ENCODE data around the genes ACTG1 and NPLOC4.

DNA sequence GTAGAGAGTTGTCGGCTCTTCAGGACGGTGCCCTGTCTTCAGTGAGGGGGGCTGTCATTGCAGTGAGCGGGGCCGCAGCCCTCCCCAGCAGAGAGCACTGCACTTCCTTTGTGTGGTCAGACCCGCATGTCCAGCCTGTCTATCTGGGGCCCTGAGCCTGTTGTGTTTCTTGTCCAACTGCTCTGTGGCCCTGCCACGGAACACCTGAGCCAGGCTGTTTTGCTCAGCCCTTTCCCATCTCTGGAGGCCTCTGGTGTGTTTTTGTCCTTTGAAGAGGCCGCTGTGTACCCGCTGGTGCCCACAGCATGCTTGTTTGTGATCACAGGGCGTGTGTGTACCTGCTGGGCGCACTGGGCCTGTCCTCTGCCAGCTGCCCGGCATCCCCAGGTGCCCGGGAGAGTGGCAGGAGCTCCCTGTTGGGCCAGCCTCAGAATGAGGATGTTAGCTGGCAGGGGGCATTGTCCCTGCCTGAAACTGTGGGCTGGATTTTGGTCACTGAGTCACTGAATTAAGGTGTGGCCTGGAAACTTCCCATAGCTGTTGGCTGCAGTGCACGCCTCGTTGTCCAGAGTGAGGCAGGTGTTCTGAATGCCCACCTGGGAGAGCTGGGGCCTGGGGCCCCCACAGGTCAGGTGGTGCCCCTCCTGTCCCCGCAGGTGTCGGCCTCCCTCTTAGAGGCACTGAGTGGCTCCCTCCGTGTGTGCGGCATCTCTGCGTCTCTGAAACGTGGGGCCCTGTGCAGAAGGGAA lies 31.1 kb downstream of the BAIAP2 start:
- RRBS: no CpG with 5 or more reads among the region's 20 CpGs

DNA sequence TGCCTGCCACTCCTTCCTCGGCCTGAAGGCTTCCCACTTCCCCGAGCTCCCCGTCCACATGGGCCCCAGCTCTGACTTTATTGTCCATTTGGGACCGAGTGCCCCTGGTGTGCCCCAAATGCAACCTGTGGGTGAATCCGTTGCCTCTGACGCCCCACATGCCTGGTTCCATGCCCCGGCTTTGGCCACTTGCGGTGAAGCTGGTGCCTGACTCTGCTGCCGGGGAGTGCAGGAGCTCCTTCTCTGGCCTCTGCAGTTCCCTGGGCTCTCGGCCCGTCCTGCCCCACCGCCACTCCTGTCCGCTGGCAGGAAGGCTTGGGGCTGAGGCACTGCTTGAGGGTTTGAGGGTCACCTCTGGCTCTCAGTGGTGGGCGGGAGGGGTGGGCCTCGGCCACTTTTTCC lies 50.8 kb downstream of the BAIAP2 start:
- RRBS: 93% methylated on average over 2 of the region's 15 CpGs

DNA sequence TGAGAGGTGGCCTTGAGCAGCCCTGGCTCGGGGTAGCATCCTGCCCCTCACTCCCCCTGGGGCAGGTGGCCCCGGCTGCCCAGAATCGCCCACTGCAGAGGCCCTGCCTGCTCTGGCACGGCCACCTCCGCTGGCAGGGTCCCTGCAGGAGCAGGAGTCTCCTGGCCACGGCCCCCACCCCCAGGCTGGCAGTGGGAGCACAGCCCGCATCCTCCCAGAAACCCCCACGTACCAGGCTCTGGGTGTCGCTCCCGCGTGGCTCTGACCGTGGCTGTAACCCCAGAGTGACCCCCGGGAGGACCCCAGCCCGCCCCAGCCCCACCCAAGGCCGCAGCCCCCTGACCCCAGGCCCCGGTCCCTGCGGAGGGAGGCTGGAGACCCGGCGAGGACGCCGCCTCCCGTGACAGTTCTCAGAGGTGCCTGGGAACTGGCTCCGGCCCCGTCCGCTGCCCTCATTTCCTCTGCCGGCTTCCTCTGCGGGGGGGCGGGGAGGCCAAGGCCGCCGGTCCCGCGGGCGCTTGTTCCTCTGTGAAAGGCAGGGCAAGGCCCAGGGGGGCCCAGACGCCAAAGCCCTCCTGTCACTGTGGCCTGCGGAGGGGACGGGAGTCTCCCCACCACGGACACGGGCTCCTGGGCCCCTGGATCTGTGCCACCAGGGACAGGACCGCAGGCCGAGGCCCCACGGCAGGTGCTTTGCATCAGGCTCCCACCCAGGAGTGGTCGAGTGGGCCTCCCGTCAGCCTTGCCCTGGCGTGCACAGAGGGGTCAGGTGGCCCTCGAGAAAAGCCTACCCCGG lies 5.1 kb upstream of the PVALEF start:
- RRBS: 35% methylated on average over 15 of the region's 46 CpGs

GRCh38 chr17:81228284-81228907 lies 5.6 kb upstream of the CEP131 start:
- RRBS: no CpG with 5 or more reads among the region's 13 CpGs

DNA sequence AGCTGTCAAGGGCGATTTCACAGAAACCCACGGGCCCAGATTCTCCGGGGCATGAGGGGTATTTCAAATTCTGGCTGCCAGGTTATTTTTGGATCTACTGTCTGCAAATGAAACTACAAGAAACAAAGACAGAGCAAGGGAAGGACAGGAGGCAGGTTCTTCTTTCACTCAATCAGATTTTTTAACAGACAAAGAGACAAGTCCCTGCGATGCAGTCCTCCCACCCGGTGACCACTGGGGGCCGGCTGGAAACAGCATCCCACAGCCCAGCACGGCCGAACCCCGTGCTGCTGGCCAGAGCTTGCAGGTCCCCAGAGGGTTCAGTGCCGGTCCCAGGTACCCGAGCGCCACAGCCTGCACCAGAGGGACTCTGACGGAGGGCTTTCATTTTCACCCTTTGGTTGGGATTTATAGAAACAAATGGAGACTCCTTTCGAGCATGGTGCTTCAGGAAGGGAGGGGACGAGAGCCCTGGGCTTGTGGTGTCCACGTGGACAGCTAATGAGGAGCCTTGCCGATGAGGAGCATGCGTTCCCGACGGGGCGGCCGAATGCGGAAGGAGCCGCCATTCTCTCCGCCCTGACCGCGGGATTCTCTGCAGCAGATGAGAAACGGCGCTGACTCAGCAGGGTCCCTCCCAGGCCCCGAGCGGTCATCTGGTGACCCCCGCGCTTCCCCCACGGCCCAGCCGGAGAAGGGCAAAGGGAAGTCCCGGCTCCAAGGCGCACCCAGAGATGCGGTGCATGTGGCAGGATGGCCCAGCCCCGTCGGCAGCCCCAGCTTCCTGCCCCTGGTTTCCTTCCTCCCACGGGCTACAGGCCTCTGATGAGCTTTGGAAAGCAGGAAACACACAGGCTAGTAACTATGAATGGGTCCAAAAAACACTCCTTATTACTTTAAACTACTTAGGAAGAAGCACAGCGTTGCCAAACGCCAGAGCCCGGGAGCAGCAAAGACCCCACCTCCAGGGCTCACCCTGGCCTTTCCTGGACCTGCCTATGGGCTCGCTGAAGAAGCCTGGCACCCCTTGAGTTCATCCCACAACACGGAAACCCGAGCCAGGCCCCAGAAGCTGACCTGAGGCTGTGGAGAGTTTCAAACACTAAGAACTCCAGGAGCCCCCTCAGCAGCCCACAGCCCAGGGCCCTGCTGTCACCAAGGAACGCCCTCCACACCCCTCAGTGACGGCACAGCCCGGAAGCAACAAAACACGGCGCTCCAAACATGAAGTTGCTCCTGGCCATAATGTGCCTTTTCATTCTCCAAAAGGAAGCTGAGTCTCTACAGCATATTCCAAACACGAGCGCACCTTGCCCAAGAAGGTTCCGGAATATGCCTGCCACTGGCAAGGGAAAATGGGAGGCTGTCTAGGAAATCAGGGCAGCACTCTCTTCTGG lies 9.6 kb downstream of the SLC38A10 start:
- RRBS: 56% methylated on average over 4 of the region's 55 CpGs

GRCh38 chr17:81335643-81336279 lies 40.7 kb upstream of the SLC38A10 start:
- RRBS: no CpG with 5 or more reads among the region's 10 CpGs

DNA sequence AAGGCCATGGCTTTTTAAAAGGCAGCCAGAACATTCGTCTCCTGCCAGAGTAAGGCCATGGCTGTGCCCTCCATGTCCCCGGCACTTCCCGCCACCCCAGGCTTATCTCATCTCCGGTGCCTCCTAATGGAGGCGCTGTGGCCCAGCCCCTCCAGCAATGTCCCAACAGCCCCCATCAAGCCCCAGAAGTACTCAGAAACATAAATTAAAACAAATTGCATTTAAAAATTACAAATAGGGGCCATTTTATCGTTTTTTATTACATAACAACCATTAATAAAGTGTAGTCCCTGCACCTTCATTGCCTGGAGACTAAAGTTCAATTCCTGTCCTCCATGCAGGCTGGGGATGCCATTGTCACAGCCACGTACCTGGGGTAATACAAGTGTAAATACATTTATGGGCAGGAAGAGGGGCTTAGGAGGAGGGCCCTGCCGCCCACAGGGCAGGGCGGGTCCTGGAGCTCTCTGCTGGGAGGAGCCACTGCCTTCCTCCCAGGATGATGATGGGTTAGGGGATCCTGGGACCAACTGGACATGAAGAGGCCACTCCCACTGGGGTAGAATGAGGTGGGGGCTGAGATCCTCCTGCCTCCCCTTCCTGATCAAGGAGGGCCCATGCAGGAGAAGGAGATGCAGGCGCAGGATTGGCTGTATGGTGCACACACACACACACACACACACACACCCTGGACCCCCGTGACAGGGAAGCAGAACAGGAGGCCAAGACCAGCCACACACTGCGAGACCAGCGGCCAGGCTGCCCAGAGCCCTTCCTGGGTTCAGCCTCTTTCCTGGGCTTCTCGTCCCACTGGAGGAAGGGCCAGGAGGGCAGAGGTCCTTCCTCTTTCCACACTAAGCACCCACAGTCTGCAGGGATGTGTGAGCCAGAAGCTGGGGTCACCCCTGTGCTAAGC lies 44.1 kb upstream of the SLC38A10 start:
- RRBS: no CpG with 5 or more reads among the region's 14 CpGs

DNA sequence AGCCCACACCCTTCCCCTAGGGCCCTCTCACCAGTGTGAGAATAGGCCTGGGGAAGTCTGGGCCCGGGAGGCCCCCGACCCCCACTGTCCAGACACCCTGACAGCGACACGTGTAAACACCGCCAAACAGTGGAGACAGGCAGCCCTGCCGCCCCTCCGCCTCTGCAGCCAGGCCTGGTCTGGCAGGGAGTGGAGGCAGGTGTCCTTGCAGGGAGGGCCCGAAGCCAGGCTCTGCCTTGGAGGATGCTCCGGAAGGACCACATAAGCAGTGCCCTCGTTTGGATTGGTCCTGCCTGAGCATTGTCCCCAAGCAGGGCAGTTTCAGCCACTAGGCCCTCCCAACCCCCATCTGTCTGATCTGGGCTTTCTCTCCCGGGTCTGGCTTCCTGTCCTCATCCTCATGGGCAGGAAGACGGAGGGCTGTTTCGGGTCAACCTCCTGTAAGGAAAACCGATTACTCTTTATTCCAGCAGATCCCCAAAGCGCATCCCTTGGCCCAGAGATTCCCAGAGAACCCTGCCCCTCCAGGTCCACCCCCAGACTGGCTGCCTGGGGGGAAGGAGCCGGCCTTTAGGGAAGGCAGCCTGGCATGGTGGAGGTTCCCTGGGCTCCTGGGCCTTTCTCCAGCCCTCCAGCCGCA lies 6.3 kb upstream of the BAHCC1 start:
- RRBS: no CpG with 5 or more reads among the region's 17 CpGs

DNA sequence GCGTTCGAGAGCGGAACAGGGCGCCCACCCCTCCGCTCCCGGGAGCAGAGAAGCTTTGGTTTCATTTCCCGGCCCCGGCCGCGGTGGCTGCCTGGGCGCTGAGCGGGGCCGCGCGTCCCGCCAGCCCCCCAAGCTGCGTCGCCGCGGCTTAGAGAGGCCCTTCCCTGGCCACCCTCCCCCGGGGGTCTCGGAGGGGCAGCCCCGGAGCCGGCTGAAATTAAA lies 4.6 kb downstream of the BAHCC1 start:
- RRBS: 3% methylated on average over 6 of the region's 24 CpGs

DNA sequence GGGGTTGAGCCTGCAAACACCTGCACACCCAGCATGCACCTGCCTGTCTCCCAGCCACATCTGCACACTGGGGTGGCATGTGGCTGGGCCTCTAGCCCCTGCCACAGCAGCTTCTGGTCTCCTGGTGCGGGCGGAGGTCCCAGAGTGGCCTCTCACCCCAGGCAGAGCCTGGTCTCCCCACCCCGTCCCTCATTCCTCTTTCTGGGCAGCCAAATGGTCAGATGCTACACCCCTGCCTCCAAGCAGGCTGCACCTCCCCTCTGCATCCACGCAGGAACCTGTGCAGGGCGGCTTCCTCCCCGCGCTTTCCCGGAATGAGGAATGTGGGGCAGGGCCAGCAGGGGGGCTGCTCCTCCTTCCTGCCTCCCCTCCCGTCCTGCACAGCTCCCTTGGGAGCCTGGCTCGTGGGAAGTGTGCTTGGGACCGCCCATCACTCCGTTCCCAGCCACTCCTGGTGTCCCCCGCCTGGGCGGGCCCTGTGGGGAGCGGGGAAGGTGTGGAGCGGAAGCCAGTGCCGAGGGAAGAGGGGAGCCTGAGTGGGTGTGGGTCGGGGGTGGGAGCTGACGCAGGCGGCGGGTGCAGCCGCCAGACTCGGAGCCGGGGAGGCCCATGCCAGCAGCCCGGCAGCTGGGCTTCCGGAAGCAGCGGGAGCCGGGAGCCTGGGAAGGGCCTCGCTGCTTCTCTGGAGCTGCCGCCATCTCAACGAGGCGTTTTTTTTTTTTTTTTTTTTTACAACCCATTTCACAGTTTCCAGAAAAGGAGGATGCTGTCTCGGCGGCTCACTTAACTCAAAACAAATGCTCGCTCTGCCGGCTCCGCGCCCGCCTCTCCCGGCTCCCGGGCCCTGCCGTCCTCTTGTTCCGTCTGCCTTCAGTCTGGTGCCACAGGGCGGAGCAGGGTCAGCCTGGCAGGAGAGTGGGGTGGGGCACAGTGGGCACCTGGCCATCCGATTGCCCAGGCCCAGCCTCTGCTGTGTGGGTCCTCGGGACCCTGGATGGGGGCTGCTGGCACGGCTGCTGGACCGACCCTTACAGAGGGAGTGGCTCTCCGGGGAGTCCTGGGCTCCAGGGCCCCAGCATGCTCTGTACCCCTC lies 24.2 kb downstream of the BAHCC1 start:
- RRBS: no CpG with 5 or more reads among the region's 49 CpGs

DNA sequence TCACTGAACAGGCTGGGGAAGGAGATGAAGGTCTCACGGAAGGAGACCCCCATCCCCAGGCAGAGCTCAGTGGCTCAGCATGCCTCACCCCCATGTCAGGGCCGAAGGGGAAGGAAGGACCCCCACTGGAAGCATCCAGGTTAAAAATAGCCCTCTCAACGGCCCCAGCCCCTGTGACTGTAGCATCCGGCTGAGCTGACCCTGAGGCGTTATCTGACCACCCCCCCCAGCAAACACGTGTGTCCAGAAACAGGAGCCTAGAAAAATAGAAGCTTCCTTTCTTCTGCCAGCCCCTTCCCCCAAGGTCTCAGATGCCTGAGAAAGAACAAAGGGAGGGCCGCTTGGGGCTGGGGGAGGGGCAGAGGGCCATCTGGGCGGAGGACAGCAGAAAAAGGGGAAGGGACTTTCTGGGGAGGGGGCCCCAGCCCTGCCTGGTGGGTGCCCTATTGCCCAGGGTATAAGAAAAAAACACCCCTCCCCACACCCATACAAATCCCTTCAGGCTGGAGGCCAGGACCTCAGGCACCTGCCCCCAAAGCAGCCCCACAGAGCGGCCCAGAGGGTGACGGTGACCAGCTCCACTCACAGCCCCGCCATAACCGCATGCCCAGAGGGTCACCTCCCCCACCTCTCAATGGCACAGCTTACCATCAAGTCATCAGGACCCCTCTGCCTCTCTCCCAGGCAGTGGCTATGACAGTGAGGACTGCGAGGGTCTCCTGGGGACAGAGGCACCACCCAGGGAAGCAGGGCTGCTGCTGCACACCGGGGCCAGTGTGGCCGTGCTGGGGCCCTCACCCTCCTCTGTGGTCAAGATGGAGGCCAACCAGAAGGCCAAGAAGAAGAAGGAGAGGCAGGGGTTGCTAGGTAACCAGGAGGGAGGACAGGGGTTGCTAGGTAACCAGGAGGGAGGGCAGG lies 55.6 kb downstream of the ACTG1 start:
- RRBS: no CpG with 5 or more reads among the region's 15 CpGs

GRCh38 chr17:81464447-81465541 lies 47.8 kb downstream of the ACTG1 start:
- RRBS: no CpG with 5 or more reads among the region's 20 CpGs

- RRBS: 17% methylated on average over 9 of the region's 39 CpGs
These were observed 40.8 kb downstream of the ACTG1 start for GRCh38 chr17:81471482-81472572.

- RRBS: no CpG with 5 or more reads among the region's 5 CpGs
These were observed 21.4 kb downstream of the ACTG1 start for GRCh38 chr17:81491233-81491605.

DNA sequence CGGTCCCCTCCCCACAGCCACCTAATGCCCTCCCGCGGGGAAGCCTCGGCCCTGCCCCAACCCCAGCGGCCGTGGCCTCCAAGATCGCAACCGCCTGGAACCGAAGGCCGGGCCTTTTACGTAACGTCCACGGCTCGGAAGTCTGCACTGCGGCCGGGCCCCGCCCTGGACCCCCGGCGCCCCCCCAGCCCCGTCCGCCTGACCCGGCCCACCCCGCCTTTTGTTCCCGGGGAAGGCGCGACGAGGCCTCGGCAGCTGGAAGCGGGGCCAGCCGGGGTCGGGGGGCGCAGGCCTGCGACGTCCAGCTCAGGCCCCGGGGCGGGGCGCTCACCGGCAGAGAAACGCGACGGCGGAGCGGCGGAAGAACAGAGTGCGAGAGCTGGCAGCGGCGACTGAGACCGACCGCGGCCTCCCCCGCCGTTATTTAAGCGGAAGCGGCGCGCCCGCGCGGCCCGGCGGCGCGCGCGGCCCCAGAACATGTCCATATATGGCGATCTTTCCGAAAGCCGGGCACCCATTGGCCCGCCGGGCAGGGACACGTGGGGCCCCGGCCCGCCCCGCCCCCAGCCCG lies at the start of gene ACTG1:
TSS of gene ACTG1 (minus strand) at position 397 of the 571 bp plus-strand sequence.
- RRBS: 2% methylated on average over 30 of the region's 75 CpGs

- RRBS: no CpG with 5 or more reads among the region's 25 CpGs
These were observed 1.2 kb upstream of the FAAP100 start for GRCh38 chr17:81553210-81553986.

GRCh38 chr17:81576593-81577114 lies 24.5 kb upstream of the FAAP100 start:
- RRBS: no CpG with 5 or more reads among the region's 11 CpGs

GRCh38 chr17:81636327-81637602 lies at the start of gene NPLOC4:
Gene NPLOC4, minus strand, starts transcription at chr17:81637112.
- RRBS: 2% methylated on average over 35 of the region's 91 CpGs

GRCh38 chr17:81642152-81642637 lies 5.2 kb downstream of the TSPAN10 start:
- RRBS: no CpG with 5 or more reads among the region's 8 CpGs

GRCh38 chr17:81651554-81652219 lies 4.7 kb downstream of the PDE6G start:
- RRBS: no CpG with 5 or more reads among the region's 28 CpGs

Measured in AG04449 (cell line).